Measurements from ENCODE around the genes NDN and GABRB3.

GRCh38 chr15:20642578-20642928 is 101.0 kb upstream of the GOLGA6L6 start:
- PRO-cap: no peak

DNA sequence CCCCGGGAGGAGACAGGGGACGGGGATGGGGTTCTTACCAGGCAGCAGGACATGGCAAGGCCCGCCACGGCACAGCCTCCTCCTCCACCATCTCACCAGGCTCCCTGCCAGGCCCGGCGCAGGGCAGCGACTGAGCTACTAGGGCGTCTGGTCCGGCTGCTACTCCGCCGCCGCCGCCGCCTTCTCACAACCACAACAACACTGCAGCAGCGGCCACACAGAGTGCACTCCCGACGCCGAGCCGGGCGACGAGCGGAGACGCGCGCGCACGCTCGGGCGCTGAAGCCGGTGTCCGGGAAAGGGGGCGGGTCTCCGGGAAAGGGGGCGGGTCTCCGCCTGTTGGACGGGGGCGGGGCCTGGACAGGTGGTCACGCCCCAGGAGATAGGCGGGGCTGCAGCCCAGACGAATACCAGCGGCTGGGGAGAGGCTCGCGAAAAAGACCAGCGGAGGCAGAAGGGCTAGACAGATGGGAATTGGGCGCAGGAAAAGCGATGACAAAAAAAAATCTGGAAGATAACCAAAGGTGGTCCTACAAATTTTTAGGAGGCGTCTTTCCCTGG is 115.3 kb downstream of the POTEB3 start:
- PRO-cap: unidirectional peak, minus-strand start at position 274 of the sequence

DNA sequence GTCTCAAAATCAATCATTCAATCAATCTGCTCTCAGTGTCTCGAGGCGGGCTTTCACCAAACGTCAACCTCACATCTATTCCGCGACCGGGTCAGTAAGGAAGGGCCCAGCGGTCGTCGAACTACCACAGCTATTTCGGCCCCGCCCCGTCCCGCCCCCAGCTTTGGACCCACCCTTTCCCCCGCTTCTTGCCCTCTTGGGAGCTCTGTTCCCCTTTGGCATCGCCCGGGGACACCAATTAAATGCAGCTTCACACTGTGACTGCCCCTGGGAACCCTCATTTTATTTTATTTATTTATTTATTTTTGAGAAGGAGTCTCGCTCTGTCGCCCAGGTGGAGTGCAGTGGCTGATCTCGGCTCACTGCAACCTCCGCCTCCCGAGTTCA is 1.0 kb upstream of the NIPA2 start:
- PRO-cap: no peak

DNA sequence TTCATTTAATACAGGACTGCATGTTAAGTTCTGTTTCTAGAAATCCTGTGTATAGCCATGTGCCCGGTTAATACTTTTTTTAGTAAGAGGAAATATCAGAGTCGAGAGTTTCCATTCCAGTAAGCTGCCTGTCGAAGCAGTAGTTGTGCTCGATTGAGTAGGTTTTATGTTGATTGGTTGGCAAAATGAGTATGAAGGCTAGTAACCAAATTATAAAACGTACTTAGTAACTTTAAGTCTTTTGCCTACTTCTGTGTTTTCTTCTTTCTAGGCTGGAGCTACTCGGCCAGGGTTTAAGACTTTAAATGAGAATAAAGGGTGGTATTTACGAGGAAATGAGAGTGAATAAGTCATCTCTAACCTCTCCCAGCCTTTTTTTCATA is 909 bp downstream of the NIPA2 start:
- PRO-cap: bidirectional peak, plus-strand start at position 113 of the sequence, minus-strand start at position 147 of the sequence

DNA sequence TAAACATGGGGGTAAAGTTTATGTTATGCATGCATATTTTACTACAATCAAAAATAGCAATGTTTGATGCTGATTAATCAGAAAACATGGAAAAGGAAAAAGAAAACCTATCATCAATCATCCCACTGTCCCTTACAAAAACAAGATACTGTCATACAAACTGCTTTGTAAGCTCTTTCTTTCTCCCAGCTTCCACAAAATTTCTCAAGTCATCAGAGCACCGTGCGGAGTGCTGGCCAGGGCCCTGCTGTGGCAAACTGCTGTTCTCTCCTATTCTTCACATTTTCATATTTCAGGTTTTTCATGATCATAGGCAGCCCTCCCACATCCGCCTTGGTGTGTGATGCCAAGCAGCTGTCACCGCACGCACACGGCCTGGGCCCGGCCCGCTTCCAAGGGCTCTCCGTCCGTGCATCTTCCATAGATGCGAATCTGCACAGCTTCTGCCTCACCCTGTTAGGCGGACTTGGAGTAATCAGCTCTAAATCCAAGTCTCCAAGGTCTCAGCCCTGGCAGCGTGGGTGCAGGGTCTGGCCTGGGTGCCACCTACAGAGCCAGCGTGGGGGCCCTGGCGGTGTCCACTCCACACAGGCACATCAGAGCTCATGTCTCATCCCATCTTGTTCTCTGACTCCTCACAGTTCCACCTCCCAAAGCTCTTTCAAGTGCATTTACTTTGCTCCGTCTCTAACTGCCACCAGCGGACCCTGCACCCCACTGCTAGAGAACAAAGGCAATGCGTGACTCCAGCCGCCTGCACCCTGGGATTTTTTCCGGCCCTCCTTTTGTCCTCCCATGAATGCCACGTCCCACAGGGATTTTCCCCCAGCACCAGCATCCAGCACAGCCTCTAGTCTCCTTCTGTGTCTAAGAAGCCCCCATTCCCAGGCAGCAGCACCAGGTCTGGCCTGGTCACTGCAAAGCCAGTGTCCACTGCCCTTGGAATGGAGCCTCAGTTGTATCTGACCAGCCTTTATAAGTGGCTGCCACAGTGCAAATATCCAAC is 27.2 kb downstream of the CYFIP1 start:
- PRO-cap: no peak

GRCh38 chr15:23570418-23570882 is 5.0 kb downstream of the MKRN3 start:
- PRO-cap: no peak

- PRO-cap: no peak
These were observed 254 bp downstream of the NDN start for GRCh38 chr15:23686910-23687191.

DNA sequence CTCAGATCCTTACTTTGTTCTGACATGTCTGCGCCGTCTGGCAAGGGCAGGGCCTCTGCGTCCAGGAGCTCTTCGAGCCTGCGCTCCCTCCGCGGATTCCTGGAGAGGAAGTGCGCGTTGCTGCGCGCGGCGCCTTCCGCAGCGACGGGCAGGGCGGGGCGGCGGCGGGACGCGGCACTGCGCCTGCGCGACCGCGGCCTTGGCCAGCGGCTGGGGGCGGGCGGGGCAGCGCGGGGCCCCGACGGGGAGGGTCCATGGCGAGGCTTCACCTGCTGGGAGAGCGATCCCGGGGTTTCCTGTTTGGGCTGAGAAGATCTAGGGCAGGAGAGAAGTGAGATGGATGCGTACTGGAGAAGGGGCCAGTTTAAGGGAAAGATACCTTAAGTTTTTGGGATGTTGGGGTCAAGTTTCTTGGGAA is at the start of gene NDN:
NDN (minus strand) TSS at position 114 of the 418 bp plus-strand sequence.
- PRO-cap: no peak

DNA sequence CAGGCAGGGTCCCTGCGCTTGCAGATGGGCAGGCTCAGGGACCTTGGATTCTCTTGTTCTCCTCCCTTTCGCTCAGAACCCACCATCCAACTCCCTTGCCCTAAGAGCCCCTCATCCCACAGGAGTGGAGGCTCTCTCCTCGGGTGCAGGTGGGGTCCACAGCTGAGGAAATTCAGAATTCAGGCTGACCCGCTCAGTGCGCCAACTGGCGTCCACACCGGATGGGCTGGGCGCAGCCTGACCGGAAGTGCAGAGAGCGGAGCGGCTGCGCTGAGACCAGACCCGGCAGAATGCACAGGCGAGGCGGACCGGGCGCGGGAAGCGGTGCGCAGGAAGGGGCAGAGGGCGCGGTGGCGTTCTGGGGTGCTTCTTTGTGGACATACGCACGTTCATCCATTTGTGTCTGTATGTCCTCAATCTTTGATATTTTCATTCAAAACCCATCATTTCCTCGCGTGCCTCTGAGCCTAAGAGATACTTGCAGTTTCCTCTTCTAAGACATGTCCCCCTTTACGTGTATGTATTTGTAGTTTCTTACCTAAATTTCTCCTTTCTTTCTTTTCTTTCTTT is 210.5 kb upstream of the NDN start:
- PRO-cap: no peak

- PRO-cap: no peak
These were observed 129.0 kb upstream of the SNRPN start for GRCh38 chr15:24825773-24826259.

DNA sequence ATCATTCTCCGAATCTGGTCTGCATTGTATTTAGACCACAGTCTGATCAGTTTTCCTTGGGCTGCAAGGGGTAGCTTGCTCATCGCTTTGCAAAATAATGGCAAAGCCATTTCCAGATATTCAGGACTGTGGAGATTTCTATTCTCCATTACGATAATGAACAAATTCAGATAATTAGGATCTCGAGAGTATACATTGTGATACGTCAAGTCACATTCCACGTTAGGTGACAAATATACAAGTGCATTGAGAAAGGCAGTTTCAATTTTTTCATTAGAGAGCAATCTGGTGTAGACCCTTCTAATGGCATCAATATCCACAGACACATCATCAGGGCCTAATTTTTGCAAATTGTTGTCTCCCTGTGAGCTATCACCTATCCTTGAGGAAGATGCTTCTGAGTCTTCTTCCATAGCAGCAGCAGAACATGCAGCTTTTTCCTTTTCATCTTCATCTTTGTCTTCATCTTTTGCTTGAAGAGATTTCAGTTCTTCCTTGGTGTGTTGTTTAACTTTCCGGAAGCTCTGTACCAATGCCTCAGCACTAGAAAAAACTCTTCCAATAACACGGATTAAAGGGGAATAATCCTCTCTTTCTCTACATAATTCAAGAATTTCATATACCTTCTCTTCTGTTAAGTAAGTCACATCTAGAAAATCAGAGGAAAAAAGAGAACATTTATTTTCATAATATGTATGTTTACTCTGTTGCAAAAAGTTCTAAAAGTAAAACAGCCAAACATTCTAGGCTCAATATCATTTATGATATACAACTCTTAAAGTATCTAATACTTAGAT is 67.5 kb downstream of the UBE3A start:
- PRO-cap: no peak

- PRO-cap: no peak
These were observed 23.1 kb downstream of the UBE3A start for GRCh38 chr15:25415705-25416177.

DNA sequence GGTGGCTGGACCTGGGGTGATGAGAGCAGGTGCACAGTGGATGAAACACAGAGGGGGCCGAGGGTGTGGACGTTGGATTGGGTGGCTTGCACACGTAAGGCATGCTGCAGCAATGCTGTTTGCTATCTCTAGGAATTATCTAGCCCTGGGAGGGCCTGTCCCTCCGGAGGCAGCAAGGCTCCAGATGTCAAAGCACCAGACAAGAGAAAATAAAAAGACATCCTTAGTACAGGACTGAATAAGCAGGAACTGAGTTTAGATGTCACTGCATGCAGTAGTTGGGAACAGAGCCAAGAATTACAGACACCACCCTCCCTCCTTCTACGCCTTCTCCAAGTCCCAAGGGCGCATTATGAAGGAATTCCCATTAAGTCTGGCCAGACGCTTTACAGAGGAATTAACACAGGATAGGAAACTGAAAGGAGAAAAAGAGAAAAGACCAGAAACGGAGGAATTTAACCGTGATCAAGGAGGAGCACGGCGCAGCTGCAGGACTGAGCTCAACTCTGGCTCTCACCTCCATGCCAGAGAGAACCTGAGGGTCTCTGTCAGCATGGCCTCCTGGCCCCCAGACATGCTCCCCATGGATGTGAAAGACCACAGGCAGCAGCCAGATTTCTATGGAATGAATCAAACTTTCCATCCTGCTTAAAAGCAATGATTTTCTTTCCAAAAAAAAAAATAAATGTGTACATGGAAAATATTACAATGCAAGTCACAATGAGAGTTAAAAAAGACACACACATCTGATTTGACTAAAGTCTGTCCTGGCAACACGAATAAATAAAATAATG is 13.8 kb downstream of the ATP10A start:
- PRO-cap: no peak

- PRO-cap: no peak
These were observed 3.4 kb downstream of the ATP10A start for GRCh38 chr15:25859535-25860316.

DNA sequence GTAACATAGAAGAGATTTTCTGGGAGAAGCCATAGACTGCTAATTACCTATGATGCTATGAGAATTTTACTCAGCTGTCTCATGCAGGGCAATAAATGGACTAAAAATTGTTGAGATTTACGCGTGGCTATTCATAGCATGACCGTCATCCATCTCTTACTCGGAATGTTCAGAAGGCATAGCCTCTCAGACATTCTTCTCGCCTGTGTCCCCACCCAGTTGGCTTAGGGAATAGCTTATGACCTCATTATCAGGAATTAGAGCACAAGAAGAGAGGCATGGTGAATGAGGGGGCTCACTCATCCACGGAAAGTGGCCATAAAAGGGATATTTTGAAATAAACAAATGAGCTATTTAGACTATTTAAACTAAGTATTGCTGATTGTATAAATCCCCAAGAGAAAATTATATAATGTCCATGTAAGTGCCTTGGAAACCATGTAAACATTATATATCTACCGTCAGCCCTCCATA is 108.0 kb upstream of the ATP10A start:
- PRO-cap: no peak

GRCh38 chr15:26628742-26629849 is 143.8 kb downstream of the GABRB3 start:
- PRO-cap: no peak

DNA sequence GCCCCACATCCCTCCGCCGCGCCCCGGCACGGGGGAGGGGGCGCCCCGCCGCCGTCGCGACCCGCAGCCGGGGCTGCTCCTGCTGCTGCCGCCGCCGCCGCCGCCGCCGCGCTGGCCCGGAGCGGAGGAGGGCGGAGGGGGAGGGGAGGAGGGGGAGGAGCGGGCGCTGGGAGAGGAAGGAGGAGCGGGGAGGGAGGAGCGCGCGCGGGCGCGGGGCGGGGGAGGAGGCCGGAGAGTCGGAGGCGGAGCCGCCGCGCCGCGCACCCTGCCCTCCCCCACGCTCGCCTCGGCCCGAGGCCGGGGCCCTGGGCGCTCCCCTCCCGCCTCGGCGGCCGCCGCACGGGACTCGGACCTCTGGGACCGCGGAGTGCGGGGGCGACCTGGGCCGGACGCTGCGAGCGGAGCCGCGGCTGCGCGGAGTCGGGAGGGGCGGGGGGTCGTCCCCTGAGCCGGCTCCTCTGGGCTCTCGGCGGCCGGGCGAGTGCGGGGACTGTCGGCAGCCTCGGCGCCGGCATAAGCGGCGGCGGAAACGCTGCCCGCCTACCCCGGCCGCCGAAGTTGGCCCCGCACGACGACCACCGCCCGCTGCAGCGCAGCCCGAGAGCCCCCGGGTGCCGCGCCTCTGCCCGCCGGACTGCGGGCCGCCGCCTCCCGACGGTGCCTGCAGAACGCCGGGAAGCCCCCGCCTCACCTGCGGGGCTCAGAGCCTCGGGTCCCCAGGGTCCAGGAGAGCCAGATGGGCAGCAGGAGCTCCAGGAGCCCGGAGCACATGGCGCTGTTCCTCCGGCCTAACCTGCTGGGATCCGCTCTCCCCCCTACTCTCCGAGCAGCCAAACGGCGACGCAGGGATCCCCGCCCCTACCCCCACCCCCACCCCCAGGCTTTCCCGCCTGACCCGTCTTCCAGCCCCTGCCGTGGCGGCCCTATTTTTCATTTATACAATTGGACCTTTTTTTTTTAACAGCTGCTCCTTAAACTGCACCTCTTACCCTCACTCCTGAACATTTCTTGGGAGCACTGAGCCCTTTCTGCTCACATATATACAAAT is at the start of gene GABRB3:
GABRB3 (minus strand) TSS at position 113 of the 1,048 bp plus-strand sequence.
- PRO-cap: no peak

DNA sequence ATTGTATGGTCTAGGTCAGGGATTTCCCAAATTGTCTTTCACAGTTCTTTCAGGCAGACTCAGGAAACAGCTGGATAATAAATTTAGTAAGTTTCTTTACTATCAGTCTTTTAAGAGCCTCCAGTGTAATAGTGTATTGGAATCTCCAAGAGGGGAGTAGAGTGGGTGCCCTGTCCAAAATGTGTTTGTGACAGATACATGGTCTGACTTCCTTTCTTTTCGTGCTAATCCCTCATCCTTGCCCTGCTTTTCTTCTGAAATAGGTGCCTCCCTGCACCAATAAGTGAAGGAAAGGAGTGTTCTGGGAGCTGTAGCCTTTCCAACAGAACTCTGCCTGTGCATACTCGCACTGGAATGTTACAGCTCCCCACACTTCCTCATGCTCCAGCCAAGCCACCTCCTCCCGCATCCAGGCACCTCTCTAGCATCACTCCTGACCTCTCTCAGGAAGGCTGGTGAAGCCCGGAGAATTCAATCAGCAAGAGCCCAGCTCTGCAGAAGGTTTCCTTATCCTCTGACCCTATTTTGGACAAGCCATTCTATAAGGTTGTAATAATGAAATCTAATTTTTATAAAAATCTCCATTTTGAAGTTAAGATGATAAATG is 478.0 kb downstream of the GABRG3 start:
- PRO-cap: no peak

- PRO-cap: no peak
These were observed 557.6 kb downstream of the OCA2 start for GRCh38 chr15:27541602-27541892.

- PRO-cap: no peak
These were observed 525.2 kb downstream of the OCA2 start for GRCh38 chr15:27573715-27574568.